Thoracic aorta endothelial cell (primary cell): ENCODE measurements around a stretch of chr13.

- CAGE, long polyA plus RNA = no peak
These were observed 229.7 kb downstream of the KLF5 start for GRCh38 chr13:73288393-73289014.

DNA sequence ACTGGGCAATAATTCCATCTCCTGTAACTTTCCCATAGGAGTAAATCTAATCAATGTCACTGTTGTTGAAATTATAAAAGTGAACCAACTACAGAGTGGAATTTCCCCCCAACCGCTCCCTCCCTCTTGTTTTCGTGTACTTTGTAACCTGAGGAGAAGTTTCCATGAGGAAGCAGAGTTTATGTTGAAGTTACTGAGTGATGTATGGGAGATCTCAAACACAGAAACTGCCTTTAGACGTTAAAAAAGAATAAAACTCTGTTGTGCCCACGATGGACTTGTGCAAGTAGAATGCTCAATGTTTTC is 559.7 kb downstream of the KLF5 start:
- CAGE, long polyA plus RNA = no peak

GRCh38 chr13:73765882-73766449 is 707.2 kb downstream of the KLF5 start:
- CAGE, long polyA plus RNA = no peak

DNA sequence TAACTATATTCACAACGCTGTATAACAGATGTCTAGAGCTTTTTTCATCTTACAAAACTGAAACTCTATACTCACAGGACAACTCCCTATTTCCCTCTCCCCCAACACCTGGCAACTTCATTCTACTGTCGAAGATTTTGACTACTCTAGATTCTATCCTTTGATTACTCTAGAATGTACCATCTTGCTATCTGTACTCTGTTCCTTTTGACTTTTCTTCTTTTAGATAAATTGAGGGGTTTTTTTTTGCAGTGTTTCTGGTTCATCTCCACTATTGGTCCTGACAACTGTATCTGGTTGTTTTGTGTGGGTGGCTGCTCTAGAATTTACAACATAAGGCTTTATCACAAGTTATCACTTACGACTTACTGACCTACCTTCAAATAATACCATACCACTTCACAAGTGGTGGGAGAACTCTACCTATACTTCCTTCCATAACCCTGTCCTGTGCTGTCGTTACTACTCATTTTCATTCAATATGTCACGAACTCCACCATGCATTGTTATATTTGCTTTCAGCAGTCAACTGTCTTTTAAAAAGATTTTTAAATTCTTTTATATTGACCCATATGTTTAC is 875.2 kb downstream of the KLF5 start:
- CAGE, long polyA plus RNA = no peak

GRCh38 chr13:74057105-74057614 is 998.4 kb downstream of the KLF5 start:
- CAGE, long polyA plus RNA = no peak

GRCh38 chr13:74575647-74576243 is 906.2 kb downstream of the TBC1D4 start:
- CAGE, long polyA plus RNA = no peak

DNA sequence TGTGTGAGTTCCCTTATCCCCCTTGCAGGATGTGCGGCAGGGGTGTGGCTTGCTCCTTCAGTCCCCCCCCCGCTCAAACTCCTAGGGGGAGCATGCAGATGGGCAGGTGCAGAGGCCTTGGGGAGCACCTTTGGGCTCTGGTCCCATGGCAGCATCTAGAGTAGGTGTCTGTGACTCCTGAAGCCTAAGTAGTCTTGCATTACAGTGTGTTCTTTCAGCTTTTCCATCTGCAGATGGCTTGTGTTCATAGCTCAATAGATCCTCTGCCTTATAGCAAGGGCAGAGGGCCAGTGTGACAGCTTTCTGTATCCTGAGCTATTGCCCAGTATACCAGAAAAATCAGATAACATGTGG is 575.6 kb downstream of the TBC1D4 start:
- CAGE, long polyA plus RNA = no peak

DNA sequence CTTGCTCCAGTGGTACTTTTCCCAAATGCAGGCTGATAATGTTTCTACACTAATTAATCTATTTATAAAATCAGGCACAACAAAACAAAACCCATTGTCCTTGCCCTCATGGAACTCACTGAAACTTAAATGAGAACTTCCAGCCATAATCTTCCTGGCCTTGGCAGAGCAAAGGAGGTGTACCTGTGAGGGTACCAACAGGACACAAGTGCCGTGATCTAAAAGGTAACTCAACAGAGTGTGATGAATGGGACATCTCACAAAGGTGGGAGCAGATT is 348.9 kb downstream of the TBC1D4 start:
- CAGE, long polyA plus RNA = no peak

DNA sequence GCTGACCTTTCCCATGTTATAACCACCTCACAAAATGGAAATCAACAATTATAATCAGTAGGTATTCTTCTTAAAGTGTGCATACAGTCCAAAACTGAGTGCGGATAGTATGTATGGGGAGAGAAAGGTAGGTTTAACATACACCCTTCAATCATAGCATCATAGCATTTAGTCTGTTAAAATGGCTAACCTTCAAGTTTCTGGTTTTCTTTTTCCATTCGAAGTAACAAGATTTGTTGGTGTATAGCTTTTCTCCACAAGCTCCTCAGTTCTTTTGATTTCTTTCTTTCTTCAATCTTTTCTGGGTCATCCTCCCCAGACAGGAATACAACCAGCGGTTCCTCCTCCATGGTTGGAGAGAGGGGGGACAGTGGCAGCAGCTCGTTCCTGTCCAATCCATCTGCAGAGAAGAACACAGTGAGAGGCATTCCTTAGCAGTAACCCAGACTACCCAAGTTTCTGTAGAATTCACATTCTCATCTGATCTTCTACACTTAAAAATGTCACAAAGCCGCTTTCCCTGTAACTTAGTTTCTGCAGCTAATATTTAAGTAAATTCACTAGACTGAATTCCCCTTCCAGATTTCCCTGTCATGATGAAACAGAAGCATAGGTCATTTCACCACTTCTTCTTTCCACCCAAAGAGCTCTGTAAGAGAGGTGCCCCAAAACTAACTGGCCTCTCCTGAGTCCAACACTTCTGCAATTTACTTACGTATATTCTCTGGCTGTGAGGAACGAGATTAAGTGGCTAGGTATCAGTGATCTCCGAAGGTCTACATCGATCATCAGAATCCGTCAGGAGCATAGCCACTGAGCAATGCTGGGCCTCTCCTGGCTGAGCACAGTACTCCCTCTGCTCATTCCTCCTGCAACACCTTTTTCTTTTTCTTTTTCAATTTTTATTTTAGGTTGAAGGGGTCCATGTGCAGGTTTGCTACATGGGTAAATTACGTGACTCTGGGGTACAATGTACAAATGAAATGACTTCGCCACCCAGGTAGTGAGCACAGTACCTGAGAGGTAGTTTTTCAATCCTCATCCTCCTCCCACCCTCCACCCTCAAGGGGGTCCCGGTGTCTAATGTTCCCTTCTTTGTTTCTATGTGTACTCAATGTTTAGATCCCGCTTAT is 171.9 kb downstream of the TBC1D4 start:
- CAGE, long polyA plus RNA = no peak

GRCh38 chr13:75329724-75330170 is 152.2 kb downstream of the TBC1D4 start:
- CAGE, long polyA plus RNA = no peak

GRCh38 chr13:75445566-75446201 is 36.3 kb downstream of the TBC1D4 start:
- CAGE, long polyA plus RNA = no peak

DNA sequence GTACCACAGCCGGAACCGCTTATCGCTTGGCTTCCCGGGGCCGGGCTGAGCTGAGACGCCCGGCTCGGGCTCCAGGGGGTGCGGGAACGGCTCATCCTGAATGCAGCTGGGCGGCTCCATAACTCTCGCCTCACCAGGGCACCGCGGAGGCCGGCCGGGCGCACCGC is 438 bp downstream of the TBC1D4 start:
- CAGE, long polyA plus RNA = no peak

GRCh38 chr13:75541262-75541651 is 3.6 kb upstream of the COMMD6 start:
- CAGE, long polyA plus RNA = no peak

DNA sequence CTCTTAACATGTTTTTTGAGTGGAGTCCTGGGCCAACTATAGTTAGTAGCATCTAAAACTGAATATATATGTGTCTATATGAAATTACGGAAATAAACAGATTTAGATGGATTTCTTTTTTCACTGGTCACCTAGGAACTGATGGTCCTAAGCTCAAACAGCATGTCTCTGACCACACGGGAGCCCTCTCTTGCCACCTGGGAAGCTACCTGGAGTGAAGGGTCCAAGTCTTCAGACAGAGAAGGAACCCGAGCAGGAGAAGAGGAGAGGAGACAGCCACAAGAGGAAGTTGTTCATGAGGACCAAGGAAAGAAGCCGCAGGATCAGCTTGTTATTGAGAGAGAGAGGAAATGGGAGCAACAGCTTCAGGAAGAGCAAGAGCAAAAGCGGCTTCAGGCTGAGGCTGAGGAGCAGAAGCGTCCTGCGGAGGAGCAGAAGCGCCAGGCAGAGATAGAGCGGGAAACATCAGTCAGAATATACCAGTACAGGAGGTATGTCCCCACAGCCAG is 205.4 kb downstream of the LMO7 start:
- CAGE, long polyA plus RNA = no peak

DNA sequence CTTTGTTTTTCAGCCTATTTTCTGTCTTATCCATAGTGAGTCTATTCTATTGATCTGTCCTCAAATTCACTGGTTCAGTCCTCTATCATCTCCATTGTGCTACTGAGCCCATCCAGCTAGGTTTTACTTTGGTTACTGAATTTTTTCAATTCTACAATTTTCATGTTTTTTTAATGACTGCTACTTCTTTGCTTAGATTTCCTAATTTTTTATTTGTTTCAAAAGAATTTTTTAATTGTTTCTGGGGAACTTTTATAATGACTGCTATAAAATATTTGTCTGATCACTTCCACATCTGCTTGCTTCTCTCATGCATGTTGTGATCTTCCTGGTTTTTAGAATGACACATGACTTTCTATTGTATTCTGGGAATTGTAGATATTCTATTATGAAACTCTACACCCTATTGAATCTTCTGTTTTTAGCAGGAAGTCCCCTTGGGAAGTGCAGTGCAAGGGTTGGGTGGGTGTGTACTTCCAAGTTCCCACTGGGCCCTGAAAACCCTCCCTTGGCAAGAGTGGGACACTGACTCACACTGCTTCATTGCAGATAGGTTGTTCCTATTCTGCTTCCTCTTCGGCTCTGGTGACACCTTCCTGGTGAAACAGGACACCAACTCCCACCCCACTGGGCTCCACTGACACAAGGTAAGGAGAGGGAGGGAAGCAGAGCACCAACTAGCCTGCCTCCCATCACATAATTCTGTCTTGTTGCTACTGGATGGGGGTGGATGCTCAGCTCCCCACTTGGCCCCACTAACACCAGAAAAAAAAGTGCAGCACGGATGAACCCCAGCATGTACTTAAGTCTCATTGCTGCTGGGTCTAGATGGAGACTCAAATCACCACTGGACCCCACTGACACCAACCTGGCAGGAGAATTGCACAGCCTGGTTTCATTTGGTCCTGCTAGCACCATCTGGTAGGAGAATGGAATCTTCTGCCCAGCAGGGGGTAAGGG is 121.8 kb downstream of the KCTD12 start:
- CAGE, long polyA plus RNA = no peak

DNA sequence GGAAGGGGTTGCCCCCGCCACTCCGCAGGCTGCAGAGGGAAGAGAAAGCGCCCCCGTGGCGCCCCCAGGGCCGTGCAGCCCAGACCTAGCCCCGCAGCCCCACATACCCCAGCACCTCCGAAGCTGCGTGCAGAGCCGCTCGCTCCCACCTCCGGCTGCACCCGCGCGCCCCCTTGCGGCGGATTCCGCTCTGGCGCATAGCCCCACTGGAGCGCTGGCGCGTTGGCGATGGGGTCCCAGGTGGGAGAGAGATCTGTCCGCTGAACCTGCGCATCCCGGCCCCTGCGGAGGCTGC is 11.8 kb upstream of the CLN5 start:
- CAGE, long polyA plus RNA = no peak

GRCh38 chr13:77018512-77018988 is 8.4 kb downstream of the FBXL3 start:
- CAGE, long polyA plus RNA = no peak

GRCh38 chr13:77047915-77048465 is 21.0 kb upstream of the FBXL3 start:
- CAGE, long polyA plus RNA = no peak

- CAGE, long polyA plus RNA = no peak
These were observed 75.1 kb downstream of the MYCBP2 start for GRCh38 chr13:77251606-77252474.

- CAGE, long polyA plus RNA = no peak
These were observed 69.2 kb downstream of the MYCBP2 start for GRCh38 chr13:77257645-77258192.